Natural killer cell (primary cell): ENCODE results near the gene PURA.

DNA sequence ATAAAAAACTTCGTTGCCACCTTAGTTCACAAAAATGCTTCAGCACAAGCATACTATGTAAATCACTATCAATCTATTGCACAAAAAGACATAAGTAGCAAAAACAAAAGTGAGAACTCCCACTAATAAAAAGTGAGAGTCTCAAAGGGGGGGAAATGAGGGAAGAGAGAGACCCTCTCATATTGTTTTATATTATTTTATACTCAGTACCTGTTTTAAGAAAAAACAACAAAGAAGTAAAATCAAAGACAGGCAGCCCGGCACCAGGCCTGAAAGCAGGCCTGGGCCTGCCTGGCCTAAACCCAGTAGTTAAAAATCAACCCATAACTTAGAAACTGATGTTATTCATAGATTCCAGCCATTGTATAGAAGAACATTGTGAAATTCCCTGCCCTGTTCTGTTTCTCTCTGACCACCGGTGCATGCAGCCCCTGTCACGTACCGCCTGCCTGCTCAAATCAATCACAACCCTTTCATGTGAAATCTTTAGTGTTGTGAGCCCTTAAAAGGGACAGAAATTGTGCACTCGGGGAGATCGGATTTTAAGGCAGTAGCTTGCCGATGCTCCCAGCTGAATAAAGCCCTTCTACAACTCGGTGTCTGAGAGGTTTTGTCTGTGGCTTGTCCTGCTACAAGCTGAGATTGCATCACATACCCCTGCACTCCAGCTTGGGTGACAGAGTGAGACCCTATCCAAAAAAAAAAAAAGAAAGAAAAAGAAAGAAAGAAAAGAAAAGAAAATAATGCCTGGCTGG is 30.0 kb upstream of the UBE2D2 start:
- PRO-cap, result no peak

DNA sequence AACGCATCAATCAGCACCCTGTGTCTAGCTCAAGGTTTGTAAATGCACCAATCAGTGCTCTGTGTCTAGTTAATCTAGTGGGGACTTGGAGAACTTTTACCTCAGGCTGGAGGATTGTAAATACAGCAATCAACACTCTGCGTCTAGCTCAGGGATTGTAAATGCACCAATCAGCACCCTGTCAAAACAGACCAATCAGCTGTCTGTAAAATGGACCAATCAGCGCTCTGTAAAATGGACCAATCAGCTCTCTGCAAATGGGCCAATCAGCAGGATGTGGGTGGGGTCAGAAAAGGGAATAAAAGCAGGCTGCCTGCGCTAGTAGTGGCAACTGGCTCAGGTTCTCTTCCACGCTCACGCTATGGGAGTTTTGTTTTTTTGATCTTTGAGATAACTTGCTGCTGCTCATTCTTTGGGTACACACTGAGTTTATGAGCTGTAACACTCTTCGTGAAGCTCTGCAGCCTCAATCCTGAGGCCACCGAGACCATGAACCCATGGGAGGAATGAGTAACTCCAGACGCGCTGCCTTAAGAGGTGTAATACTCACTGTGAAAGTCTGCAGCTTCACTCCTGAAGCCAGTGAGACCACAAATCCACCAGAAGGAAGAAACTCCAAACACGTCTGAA is 10.8 kb upstream of the UBE2D2 start:
- PRO-cap, result no peak

GRCh38 chr5:139570273-139570743 is 9.2 kb downstream of the UBE2D2 start:
- PRO-cap, result no peak

DNA sequence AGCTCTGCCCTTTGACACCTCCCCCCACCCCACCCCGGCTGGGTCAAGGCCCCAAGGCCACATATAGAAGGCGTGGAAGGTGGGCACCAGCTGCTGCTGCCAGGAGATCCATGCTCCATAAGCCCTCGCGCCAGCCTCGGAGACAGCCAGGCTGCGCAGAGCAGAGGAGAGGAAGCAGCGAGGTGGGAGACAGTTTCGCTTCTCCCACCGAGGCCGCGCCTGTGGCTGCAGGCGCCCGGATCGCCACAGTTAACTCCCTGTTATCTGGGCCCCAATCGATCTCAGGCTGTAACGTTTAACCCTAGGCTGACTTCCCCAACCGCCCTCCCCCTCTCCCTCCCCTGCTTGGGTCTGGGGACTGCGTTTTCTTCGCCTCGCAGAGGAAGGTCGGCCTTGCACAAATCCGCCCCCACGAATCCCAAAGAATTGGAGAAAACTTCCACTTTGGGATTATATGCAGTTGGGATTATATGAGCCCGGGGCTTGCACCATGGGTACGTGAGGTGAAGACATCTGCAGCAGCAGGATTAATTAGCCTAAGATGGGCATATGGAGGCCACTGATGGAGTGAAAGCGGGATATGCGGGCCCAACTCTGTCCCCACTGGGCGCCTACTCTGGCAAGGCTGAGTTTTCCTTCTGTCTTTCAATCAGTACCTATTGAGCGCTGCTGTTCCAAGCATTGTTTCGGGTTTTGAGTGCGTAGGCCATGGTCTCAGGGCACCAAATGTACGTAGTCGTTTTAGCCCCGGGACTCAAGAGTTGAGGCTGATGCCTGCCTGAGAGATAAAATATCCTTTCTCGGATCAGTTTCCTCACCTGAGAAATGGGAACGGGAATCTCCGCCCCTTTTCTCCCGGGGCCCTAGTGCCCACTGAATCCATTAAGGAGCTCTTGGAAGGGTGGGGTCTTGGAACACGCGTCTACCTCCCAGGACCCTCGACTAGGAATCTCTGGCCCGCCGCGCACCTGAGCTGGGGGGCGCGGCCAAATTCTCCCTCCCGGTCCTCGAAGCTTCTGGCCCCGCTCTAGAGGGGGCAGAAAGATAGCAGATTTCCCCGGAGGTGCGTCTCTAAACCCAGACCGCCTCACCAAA is 860 bp upstream of the CXXC5 start:
- PRO-cap, result no peak

DNA sequence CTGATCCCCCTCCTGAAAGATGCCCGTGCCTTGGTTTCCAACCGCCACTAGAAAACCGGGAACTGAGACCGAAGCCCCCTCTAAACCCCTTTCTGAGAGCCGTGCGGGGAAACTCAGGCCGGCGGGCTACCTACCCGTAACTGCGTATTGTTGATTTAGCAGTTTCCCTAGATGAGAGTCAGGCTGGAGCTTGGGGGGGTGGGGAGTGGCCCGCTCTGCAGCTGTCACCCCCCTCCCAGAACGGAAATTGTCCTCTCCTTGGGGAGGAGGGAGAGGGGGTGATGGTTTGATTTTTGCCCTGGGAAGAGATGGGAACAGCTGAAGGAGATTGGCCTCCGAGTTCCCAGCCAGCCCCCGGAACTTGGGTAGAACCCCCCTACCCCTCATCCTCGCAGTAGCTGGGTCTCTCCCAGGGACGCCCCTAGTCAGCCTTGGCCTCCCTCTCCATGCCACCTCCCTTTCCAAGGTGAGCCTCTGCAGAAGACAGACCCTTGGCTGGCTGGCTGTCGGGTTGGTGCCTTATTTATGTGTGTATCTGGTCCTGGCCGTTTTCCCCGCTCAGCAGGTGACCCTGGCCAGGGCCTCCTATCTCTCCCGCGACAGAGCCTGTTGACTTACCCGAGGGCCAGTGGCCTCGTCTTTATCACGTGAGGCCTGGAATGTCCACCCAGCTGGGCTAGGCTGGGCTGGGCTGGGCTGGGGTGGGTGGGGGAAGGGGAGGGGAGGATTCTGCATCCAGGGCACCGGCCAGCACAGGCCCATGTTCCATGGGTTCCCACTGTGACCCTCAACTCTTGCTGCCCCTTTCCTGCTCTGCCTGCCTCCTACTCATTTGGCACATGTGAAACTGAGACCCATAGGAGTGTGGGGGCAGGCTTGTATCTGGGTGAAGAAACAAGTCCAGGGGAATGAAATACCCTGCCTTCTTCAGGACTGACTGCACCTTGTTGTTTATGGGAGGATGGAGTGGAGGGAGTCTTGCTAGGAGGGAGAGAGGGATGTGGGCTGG is 2.9 kb downstream of the CXXC5 start:
- PRO-cap, result no peak

DNA sequence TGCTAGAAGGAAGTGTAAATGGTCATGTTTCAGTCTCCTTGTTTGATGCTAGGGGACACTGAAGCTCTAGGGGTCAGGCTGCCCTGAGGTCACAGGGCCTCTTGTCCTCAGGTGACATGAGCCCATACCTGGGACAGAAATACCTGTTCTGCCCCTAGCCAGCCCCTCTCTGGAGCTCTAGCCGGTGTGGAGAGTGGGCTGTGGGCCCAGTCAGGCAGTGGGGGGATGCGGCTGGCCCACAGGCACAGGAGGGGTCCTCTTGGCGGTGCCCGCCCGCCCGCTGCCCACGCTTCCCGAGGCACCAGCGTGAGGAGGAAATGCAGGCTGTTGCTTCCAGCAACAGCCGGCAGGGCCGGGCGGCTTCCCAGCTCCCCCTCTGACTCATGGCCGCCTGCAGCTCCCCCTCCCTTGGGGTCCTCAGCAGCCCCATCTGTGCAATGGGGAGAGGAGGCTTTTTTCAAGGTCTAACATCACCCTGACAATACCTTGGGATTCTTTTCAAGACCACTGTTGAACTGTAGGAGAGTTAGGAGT is 10.3 kb downstream of the CXXC5 start:
- PRO-cap, result no peak

DNA sequence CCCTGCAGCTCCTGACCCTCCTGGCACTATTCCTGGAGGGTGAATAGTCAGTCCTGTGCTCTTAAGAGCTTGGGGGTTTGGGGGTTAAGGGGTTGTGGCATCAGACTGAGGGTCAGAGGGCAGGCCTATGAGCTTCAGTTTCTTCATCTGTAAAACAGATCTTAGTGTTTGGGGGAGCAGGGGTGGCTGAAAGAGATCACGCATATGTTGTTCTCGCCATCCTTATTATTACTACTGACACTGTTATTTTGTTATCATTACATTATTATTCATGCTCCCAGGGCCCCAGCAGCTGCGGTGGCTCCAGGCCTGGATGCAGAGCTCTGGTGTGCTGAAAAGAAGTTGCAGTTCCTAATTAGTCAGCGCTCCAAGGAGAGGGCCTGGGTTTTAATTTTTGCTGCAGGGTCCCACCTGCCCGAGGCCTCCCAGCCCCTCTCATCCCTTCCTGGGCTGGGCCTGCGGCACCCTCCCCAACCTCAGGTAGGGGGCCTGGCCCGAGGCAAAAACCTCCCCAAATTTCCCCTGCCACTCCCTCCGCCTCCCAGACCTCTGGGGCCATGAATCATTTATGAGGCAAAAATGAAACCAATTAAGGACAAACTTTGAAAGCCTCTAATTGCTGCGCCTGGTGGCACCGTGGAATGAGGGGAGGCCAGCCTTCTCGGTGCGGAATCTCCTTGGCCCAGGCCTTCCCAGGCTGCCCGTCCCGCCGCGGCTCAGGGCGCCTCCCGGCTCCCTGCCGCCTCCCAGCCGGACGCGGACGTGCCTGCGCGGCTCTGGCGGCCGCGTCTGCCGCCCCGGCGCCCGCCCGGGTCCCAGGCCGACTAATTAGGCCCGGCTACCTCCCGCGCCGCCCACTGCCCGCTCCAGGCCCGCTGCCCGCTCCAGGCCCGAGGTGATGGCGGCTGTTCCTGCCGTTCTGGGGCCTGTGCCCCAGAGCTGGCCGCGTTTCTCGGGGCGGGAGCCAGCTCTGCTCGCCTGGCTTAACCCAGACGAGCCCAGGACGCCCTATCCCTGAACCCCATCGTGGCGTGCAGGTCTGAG is 19.8 kb downstream of the CXXC5 start:
- PRO-cap, result unidirectional peak, plus-strand start at position 167 of the sequence; unidirectional peak, plus-strand start at position 615 of the sequence

DNA sequence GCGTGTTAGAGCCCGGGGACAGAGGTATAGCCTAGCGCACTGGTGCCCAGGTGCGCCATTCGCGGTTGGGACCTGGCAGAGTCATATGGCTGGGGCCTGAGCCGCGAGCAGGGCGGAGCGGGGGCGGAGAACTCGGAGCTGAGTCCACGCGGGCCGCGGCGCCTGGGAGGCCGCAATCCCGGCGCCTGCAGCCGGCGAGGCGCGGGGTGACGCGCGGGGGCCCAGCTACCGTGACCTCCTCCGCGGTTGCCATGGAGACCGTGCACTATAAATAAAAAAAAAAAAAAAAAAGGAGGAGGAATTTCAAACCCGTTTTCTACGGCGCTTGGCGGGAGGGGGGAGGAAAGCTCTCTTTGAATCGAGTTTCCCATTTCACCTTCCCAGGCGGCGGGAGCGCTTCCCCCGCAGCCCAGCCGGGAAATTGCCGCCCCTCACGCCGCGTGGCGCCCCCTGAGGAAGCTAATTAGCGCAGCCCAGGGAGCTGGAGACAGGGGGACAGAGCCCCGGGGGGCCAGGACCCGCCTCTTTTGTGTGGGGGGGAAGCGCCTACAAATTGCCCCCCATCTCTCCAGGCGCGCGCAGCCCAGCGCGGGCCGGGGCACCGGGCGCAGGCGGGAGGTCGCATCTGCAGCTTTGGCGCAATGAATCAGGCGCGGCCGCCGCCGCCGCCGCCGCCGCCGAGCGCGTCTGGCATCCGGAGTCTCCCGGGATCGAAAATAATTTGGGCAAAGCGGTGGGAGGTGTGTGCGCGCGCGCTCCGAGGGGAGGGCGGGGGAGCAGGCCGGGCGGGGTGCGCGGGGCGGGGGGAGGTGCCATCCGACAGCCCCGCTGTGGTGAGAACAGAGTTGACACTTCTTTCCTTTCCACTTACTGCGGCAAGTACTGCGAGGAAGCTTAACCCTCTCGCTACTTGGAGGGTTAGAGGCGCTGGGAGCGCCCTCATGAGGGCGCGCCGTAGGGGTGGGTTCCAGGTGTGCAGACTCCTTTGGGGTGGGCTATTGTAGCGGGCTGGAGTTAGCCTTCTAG is 62.8 kb downstream of the CXXC5 start:
- PRO-cap, result bidirectional peak, plus-strand start at position 58 of the sequence, minus-strand start outside the sequence; bidirectional peak, plus-strand start at position 462 of the sequence, minus-strand start at position 164 of the sequence; bidirectional peak, plus-strand start at position 921 of the sequence, minus-strand start at position 718 of the sequence

DNA sequence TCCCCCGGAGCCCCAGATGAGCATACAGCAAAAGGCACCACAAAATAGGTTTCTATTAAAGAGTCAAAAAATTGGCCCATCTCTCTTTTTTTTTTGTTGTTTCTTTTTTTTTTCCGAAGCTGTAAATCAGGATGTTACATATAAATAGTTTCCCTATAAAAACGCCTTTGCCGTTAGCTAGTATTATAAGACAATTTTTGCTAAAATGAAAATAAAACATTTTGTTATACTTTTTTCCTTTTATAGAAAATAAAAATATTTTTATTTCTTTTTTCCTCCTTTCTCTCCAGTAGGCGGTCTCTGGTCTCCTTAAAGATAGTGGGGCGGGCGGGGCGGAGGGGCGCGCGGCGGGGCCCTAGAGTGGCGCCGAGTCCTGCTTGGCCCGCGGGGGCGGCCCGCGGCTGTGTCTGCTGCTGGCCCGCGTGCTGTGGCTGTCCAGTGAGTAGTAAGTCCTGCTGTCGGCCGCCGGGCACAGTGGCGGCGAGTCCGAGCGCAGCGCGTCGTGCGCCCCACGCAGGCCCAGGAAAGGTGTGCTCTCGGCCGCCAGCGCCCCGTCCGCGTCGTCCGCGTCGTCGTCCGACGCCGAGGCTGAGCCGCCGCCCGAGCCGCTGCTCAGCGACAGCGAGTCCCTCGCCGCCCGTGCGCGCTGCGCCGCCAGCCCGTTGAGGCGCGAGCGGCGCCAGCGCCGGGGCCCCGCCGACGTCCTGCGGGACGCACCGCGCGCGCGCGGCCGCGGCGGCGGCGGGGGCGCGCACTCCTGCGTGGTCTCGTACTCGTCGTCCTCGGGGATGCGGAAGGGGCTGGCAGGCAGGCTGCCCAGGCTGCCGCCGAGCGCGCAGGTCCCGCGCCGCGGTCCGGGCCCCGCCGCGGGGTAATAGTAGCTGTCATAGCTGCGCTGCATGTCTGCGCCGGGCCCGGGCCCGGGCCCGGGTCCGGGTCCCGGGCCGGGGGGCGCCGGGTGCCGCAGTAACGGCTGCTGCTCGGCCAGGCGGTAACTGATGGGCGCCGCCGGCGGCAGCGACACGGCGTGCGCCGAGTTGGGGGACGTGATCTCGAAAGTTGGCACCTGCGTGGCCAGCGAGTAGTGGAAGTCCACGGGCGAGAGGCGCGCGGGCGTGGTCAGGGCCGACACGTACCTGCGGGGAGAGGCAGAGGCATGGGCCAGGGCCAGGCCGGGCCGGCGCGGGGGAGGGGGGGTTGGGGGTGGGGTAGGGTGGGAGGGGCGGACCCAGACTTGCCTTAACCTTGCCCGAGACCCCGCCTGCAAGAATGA is 52.4 kb downstream of the PSD2 start:
- PRO-cap, result bidirectional peak, plus-strand start at position 779 of the sequence, minus-strand start at position 706 of the sequence; bidirectional peak, plus-strand start at position 1,077 of the sequence, minus-strand start at position 997 of the sequence

DNA sequence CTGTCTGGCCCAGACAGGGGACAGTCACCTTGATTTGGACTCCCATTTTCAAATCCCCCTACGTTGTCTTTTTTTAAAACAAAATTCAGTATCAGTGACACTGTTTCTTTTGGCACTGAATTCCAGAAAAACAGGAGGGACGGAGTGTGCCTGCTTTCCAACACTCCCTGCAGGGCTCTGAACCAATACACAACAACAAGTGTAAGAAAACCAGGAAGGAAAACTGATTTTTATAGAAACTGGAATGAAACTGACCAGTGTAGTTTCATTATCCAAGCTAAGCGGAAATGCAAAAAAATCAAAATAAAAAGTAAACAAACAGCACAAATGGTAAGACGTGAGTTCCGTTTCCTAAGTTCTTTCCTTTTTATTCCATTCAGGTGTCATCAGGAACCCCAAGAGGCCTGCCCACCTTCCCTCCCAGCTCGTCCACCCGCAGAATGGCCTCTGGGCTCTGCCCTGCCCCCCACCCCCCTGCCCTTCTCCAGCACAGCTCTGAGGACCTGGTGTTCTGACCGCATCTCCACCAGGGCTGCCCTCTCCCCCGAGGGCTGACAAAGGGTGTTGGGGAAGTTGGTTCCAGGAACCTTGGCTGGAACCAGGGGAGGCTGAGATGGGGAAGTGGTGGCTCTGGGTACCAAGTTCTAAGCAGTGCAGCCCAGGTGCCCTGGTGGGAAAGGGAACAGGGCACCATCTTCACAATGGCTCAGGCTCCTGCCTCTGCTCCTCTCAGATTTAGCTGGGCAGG is 73.6 kb downstream of the PSD2 start:
- PRO-cap, result no peak

DNA sequence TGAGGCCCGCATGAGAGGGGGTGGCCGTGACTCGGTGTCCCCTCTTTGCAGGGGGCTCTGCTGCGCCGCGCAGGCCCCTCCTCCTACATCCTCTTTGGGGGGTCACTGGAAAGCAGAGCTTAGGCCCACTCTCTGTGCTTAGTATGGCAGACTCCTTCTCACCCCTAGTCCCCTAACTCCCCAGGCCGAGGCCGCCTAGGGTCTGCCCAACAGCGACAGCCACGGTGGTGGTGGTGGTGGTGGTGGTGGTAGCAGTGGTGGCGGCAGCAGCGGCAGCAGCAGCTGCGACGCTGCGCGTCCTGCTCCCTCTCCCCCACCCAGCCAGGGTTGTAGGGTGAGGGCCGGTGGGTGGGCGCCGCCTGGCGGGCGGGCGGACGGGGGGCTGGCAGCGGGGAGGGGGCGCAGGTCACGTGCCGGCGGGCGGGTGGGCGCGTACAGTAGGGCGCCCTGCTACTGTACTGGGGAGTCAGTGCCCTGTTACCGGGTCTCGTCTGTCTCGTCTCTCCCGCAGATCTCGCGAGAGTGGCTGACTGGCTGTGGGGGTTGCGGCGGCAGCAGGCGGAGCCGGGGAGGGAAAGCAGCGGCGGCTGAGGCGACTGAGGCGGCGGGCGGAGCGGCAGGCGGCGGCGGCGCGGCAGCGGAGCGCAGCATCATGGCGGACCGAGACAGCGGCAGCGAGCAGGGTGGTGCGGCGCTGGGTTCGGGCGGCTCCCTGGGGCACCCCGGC is at the start of gene PURA:
TSS of gene PURA (plus strand) at position 580 of the 727 bp plus-strand sequence.
- PRO-cap, result bidirectional peak, plus-strand start at position 254 of the sequence, minus-strand start at position 204 of the sequence; bidirectional peak, plus-strand start at position 599 of the sequence, minus-strand start at position 460 of the sequence

DNA sequence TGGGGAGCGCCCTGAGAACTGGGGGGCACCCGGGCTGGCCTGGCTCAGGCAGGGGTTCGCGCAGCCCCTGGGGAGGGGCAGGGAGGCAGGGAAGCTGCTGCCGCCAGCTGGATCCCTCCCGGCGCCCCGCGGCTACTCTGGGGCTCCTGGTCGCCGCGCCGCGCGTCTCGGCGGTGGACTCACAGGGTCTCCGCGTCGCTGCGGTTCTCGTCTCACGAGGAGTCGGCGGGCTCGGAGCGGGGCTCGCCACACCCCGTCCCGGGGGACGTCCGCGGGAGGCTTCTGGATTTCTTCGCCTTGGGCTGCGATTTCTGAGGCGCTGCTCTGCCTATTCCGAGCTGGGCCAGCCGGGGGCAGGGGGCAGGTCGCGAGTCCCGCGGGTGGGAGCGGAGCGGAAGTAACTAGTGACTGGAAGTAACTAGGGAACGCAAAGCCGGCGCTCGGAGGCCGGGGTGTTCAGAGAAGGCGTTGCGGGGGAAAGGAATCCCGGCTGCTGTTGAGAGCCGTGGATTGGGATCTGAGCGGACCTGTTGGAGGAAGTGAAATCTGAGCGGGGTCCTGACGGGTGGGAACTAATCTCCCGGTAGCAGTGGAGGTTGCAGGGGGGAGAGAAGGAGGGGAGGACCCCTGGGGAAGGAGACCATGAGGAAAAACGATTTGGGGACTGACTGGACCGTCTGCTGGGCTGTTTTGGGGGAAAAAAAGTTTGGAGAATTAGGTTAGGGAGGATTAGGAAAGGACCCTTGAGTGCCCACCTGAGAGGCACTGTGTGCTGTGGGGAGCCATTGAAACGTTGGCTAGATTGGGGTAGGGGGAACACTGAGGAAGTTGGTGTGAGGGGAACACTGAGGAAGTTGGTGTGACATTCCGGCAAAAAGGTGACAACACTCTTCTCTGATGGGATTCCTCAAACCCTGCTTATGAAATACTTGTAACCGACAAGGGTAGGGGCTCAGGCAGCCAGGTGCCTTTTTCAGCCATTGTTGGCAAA is 674 bp downstream of the CYSTM1 start:
- PRO-cap, result unidirectional peak, minus-strand start at position 139 of the sequence

DNA sequence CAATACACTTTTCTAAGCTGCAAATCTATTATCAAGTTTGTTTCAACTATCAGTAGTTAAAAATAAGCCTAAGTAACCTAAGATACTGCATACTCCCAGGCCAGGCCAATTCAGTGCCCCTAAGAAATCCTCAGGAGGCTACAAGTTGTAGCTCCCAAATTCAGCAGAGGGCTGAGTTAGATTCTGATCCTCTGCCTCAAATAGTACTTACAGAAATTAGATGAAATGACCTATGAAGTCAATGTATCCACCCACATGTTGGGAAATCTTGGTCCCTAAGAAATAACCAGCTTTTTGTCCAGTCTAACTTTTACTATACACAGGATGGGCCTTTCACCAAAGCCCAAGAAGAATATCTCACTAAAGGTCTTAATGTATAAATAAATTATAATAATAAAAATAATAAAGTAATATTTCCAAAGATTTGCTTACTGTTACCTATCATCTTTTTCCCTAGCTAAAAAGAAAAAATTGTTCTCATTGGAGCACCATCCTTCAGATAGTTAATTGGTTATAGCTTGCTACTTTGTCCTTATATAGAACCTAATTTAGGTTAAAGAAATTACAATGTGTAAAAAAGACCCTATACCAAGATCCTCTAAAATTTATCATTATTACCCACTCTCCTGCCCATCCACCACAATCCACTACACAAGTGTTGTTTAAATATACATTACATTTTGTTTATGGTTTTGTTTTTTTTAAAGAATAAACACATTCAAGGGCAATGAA is 22.3 kb downstream of the PFDN1 start:
- PRO-cap, result no peak

- PRO-cap, result no peak
Observed at GRCh38 chr5:140347969-140348706, 1.7 kb upstream of the HBEGF start.

DNA sequence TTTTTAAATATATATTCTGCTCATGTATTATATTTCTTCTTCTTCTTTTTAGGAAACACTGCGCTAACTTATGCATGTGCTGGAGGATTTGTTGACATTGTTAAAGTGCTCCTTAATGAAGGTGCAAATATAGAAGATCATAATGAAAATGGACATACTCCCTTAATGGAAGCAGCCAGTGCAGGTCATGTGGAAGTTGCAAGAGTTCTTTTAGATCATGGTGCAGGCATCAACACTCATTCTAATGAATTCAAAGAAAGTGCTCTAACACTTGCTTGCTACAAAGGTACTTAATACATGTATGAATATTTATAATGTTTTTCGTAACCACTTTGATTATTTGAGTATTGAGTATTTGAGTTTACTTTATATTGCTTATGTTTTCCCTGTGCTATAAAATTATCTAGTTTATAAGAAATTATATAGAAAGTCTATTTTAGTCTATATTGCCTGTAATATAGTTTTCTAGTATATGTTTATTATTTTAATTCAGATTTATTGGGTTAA is 44.1 kb downstream of the ANKHD1 start:
- PRO-cap, result no peak

DNA sequence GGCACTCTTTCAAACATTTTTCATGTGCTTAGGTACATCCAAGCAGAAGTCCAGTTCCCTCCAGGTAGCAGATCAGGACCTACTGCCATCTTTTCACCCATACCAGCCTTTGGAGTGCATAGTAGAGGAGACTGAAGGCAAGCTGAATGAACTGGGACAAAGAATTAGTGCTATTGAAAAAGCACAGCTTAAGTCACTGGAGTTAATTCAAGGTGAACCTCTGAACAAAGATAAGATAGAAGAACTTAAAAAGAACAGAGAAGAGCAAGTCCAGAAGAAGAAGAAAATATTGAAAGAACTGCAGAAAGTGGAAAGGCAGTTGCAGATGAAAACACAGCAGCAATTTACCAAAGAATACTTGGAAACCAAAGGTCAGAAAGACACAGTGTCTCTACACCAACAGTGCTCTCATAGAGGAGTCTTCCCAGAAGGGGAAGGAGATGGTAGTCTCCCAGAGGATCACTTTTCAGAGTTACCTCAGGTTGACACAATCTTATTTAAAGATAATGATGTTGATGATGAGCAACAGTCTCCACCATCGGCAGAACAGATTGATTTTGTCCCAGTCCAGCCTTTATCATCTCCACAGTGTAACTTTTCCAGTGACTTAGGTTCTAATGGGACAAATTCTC is 50.9 kb upstream of the EIF4EBP3 start:
- PRO-cap, result no peak

- PRO-cap, result no peak
Observed at GRCh38 chr5:140563453-140564141, 801 bp downstream of the APBB3 start.

DNA sequence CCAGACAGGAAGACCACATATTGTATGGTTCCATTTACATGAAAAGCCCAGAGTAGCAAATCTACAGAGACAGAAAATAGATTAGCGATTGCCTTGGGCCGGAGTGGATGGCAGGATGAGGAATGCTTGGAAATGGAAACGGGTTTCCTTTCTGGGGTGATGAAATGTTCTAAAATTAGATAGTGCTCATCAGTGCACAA is 23.6 kb downstream of the SLC35A4 start:
- PRO-cap, result no peak

DNA sequence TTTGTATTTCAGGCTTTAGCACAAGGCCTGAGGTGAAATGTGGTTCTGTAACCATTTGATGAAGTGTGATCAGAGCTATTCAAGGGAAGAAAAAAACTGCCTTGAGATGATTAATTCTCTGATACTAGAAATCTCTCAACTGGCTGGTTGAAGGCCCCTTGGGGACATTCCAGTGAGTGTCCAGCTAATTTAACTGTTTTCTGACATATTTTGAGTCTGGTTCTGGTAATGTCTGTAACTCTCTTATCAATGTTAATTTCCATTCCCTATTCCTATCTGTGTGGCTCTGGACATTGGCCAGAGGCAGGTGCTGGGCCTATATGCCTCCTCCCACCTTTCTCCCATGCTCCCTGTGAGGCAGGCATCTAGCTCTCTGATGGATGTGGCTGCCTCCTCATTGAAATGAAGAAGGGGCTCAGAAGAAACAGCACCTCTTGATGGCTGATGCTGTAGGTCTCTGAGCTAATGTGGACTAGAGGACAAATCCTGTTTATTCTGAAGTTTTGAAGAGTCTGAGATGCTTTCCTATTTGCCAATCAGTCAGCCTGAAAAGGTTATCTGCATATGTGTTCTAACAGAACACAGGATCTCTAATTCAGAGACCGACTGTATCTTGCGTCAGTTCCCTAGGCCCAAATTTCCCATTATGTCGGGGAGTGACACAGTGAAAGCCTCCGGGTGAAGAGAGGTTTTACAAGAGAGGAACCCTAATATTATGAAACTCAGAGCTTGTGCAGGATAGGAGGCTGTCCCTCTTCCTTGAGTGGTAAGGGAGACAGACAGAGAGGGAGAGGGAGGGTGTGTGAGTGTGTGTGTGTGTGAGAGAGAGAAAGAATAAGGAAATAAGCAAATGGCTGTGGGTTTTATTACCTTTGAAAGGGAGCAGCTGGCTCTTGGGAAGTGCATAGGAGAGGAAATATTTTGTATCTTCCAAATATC is 2.2 kb downstream of the CD14 start:
- PRO-cap, result no peak

DNA sequence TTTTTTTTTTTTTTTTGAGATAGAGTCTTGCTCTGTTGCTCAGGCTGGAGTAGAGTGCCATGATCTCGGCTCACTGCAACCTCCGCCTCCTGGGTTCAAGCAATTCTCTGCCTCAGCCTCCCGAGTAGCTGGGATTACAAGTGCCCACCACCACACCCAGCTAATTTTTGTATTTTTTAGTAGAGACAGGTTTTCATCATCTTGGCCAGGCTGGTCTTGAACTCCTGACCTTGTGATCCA is 737 bp upstream of the CD14 start:
- PRO-cap, result no peak